Occipital lobe (tissue), 2 donors: ENCODE measurements around a stretch of chr7.

- RAMPAGE, long total RNA: no peak
Measured at GRCh38 chr7:76439605-76439971, 14.8 kb downstream of the ZP3 start.

DNA sequence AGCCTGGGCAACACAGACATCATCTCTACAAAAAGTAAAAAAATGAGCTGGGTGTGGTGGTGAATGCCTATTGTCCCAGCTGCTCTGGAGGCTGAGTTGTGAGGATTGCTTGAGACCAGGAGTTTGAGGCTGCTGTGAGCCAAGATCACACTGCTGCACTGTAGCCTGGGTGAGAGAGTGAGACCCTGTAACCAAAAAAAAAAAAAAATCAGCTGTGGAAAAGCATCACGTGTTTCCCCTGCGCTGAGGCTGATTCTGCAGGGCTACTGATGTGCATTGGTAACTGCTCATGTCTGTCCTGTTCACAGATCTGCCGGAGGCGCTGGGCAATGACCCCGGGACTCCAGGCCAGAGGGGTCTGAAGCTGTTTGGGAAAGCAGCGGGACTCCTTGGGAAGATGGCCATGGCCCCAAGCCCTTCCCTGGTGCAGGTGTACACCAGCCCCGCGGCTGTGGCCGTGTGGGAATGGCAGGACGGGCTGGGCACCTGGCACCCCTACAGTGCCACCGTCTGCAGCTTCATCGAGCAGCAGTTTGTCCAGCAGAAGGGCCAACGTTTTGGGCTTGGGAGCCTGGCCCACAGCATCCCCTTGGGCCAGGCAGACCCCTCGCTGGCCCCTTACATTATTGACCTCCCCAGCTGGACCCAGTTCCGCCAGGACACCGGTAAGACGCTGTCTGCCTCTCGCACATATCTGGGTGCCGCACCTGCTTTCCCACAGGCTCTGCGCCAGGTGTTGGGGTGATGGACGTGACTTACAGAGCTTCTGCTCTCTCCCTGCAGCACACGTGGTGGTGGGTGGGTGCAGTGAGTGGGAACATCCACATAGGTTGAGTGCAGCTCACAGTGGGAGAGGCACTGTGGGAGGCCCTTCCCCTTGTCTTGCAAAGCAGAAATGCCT is 18.9 kb downstream of the DTX2 start:
- RAMPAGE, long total RNA: no peak

- RAMPAGE, long total RNA: no peak
Measured at GRCh38 chr7:76839243-76839819, 192.8 kb downstream of the SPDYE17 start.

DNA sequence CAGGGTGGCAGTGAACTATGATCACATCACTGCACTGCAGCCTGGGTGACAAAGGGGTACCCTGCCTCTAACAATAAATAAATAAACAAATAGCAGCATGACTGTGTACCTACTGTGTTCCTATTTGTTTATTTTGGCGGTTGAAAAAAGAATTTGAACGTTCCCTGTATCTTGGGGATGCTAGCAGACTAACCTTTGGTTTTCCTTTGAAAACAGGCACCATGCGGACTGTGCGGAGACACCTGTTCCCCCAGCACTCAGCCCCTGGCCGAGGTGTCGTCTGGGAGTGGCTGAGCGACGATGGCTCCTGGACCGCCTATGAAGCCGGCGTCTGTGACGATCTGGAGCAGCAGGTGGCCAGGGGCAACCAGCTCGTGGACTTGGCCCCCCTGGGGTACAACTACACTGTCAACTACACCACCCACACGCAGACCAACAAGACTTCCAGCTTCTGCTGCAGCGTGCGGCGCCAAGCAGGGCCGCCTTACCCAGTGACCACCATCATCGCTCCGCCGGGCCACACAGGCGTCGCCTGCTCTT is 51.7 kb downstream of the SPDYE17 start:
- RAMPAGE, long total RNA: no peak

DNA sequence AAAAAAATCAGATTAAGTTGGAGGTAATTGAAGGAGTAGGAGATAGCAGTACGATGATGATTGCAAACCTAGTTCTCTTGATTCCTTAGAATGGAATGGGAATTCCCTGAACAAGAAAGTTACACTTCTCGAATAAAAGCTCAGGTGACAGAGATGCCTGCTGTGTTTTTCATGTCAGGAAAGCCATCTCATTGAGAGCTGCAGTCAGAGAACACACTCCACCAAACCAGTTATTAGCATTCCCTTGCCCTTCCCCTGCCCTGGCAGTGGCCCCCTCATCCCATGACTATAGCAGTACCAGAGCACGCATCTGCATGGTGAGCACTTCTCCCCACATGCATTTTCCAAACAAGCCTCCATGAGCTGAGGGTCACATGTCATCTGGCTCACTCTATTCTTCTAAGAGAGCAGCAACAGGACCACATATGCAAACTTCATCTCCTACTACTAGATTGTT is 42.4 kb upstream of the FGL2 start:
- RAMPAGE, long total RNA: no peak

DNA sequence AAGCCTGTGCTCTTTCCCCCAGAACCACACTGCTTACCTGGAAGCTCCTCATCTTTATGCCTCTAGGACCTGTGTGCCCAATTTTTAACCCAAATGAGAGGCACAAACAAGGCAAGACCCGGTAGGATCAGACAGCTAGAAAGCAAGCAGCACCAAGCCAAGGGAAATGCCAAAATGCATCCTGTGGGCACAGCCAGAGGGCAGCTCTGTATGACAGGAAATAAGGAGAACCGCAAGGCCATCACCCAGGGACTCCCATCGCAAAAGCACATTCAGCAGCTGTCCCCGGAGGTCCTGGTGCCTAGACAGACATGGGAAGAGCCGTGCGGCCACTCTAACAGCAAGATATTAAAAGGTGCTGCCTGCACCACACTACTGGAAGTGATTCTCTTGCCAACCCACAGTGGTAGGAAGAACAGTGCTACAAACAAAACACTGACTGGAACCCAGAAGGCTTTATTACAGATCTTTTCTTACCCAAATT is 88.0 kb downstream of the GSAP start:
- RAMPAGE, long total RNA: no peak

DNA sequence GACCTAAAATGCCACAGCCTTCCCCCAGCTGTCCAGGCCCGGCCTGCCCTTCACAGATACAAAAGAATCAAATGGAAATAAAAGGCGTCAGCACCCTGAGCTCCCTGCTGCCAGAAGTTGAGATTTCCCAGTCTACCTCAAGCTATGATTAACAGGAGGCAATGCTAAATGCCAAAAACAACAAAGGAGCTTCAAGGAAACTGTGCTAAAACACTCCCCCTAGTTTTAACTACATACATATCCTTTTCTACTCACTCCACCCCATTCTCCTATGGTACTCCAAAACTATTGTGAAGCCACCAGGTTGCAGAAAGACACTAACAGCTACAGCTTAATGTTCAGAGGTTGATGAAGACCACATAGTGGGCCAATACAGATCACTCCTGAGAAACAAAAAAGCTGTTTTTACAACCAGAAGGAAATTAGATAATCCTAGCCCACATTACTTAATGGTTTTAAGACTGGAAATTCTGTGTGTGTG is 67.6 kb downstream of the GSAP start:
- RAMPAGE, long total RNA: no peak

DNA sequence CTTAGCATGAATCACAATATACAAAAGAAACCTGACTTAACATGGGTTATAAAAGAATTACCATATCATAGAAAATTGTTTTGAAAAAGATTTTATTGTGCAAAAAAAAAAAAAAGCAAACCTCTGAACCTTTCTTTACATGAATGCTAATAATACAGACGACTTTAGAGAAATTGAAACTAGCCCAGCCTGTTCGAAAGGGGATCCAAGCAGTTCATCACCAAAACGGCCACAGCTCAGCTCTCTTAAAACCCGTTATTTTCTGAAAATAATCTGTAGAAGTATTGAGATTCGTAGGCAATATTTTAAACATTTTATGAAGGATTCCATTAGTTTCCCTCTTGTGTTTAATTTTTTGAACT is 9.8 kb upstream of the GSAP start:
- RAMPAGE, long total RNA: no peak

- RAMPAGE, long total RNA: no peak
Measured at GRCh38 chr7:77542619-77543131, 5.6 kb downstream of the PTPN12 start.

- RAMPAGE, long total RNA: no peak
Measured at GRCh38 chr7:77619224-77619586, 77.1 kb upstream of the RSBN1L start.

GRCh38 chr7:77711211-77711680 is 15.0 kb downstream of the RSBN1L start:
- RAMPAGE, long total RNA: no peak

DNA sequence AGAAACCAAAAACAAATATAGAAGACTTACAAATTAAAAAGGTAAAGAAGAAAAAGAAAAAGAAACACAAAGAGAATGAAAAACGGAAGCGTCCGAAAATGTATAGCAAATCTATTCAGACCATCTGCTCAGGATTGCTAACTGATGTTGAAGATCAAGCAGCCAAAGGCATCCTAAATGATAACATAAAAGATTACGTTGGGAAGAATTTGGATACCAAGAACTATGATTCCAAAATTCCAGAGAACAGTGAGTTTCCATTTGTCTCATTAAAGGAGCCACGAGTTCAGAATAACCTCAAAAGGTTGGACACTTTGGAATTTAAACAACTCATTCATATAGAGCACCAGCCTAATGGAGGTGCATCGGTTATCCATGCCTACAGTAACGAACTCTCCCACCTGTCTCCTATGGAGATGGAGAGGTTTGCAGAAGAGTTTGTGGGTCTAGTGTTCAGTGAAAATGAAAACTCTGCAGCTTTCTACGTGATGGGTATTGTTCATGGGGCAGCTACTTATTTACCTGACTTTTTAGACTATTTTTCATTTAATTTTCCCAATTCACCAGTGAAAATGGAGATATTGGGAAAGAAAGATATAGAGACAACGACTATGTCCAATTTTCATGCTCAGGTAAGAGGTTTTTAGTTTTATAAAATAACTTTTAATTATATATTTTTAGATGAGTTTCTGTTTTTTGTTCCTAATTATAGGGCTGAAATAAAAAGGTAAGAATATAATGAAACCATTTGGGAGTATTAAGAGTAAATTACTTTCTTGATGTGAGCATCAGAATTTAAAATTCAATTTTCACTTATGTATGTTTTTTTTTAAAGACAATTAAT is 48.6 kb downstream of the TMEM60 start:
- RAMPAGE, long total RNA: no peak

DNA sequence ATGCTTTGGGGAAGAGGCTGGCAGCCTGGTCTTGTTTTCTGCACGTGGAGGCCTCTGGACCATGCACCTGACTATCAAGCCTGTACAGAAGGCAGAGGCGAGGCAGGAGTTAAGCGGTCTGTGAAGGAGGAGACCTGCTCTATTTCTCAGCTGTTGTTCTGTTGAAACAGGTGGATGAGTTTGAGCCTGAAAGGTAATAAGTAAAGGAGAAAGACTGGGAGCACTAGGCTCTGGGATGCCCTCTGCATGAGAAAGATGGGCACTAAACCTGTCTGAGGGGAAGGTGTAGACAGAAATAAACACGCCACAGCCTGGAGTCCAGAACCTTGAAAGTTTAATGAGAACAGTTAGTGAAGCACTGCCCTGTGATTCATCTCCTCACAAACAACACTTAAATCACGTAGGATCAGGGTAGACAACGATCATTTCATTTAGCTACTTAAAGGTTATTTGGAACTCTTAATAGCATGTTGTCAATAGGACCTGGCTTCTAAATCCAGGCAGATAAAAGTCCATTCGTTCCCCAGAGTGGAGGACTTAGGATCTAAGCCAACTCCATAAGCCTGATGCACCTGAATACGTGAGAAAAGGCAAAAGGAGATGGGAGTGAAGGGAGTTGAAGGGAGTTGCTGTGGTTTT is 193.4 kb upstream of the TMEM60 start:
- RAMPAGE, long total RNA: no peak

GRCh38 chr7:78770915-78771633 is 682.4 kb downstream of the MAGI2 start:
- RAMPAGE, long total RNA: start-site peak on the minus strand at chr7:78770923-78771344, 1,478 and 3,541 reads in 2 replicates

DNA sequence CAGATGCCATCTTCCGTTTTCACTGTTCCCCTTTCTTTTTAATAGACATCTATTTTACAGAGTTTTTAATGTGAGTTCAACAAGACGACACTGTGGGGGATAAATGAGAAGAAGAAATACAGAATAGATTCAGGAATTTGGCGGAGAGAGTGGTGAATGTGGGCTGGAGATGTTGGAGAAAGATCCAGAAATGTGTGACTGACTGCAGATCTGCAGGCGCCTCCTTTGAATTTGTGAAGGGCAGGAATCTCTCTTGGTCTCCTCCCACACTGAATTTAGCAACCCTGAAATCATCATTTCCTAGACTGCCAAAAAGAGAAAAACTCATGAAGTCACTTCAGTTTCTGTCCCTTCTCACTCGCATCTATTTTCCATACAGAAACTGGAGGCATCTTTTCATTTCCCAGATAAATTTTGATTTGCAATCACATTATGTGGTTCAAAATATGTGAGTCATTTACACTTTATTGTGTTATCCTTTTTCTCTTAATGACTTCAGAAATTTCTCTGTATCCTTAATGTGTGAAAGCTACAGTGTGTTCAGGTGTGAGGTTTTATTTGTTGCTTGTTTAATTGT is 128.7 kb downstream of the GNAI1 start:
- RAMPAGE, long total RNA: no peak

DNA sequence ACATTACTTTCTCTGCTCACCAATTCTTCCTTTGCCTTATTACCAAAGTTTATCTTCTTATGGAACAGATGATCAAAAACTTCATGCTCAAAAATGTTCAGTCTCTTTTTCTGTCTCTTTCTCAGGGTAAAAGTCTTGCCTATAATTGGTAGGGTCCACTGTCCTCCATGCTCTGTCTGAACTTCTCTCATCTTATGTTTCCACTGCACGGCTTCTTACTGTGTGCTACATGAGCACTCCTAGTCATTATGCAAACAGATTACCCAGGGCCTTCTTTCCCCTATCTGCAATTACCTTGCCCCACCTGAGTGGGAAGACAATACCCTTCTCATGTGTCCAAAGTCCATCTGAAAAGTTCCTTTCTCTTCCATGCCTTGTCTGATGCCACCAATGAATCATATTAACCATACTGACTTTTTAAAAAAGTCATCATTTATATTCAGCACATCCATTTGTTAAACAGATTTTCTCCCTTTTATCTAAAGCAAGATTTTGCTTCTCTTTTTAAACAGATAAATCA is 48.9 kb downstream of the SEMA3C start:
- RAMPAGE, long total RNA: no peak

GRCh38 chr7:80893114-80893703 is 25.6 kb downstream of the SEMA3C start:
- RAMPAGE, long total RNA: no peak

DNA sequence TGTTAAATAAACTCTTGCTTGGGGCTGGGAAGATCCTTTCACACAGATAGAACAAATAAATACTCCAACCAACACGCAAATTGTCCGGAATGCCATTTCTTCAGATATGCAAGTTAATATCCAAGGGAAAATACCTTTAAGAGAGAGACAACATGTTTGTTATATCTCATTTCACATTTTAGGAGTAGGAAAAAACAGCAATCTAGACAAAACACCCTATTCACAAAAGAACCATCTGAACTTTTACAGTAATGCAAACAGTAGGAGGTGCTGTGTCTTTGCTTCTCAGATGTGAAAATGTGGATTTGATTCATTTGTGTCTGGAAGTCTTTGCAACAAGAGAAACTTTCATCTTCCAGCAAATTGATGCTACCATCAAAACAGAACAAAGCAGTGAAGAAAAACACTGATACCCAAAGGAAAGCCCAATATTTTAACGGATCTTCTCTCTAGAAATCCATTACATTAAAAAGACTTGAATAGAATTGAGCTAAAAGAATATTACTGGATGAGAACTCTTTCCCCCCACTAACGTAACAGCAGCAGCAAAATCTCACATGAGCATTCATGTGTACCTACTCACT is 2.1 kb downstream of the SEMA3C start:
- RAMPAGE, long total RNA: no peak

DNA sequence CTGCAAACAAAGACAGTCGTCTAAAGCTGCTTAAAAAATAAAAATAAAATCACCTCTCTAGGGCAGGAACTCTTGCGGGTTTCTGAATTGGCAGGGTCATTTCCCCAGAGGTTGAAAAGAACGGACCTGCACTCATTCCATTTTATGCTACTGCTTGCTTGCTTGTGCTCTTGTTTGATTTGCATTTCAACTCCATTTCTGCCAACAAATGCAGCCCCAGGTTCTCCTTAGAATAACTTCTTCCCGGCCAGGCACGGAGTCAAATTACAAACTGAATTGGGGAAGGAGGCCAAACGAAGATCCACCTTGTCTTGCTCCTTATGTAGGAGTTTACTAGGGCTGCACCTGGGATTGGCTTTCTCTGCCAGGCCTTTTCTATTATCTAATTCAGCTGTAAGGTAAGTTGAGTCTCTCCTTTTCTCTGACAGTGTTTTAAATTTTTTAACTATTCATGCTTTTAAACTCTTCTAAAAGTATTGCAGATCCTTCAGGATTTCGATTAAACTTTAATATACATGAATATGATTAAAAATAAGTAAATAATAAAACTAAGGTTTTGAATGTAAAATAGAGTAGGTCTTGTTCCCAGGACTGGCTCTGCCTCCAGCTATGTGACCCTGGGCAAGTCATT is 79.5 kb downstream of the HGF start:
- RAMPAGE, long total RNA: no peak

DNA sequence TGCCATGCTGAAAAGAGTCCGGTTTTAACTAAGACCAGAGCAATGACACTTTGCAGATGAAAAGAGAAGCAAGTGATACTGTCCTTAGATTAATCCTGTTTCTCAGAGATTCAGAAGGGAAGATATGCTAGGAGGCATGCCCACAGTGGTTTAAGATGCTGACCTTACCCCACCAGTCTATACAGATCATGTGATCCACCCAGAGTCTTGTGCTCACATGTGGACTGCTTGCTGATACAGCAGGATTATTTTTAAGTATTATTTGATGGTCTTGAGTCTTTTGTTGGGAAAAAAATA is 40.9 kb upstream of the HGF start:
- RAMPAGE, long total RNA: no peak